H4 (cell line): Measurements from ENCODE around the gene SNX1.

- RAMPAGE, long total RNA: no peak
Observed at GRCh38 chr15:63196905-63197537, 7.6 kb downstream of the RAB8B start.

DNA sequence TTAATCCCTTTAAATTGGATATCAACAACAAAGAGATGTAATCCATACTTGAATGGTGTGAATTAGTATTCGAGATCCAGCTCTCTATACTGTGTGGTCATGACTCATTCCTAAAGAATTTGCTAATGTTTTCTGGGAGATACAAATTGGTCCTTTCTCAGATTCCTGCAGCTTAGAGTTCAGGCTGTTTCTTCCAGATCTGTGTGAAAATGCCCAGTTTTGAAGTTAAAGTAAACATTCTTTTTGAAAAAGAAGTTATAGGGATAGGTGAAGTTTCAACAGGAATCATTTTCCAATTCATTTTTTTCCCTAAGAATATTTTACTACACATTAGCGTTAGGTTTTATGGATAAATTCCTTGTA lies 20.7 kb upstream of the APH1B start:
- RAMPAGE, long total RNA: no peak

DNA sequence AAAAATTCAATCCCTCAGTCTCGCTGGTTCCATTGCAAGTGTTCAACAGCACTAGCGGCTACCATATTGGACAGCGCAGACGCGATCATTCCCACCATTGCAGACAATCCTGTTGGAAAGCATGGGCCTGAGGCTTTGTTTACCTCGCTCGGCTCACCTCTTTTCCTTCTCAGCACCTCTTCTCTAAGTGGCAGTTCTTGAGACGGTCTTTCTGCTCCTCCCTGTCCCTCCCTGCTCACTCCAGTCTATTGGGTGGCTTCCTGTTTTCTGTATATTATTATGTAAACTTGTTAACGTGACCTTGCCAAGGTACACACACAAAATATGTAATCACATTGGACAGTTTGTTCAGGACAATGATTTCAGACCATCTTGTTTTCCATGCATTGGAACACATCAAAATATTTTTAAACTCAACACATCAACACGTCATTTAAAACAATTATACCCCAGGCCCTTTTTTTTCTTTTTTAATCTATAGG lies 21.9 kb upstream of the CA12 start:
- RAMPAGE, long total RNA: no peak

DNA sequence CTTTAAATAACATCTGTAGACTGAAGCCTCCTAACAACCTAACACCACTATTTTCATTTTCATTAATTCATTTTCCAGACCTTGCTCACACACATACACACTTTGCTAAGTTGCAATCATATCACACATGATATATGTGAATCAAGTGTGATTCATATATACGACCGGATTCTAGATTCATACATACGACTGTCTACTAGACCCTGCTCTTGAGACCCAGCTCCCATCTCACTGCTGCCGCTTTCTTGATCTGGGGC lies 51.3 kb upstream of the CA12 start:
- RAMPAGE, long total RNA: no peak

GRCh38 chr15:63501225-63501848 lies 3.1 kb upstream of the USP3 start:
- RAMPAGE, long total RNA: no peak

- RAMPAGE, long total RNA: no peak
Observed at GRCh38 chr15:63509175-63509528, 4.8 kb downstream of the USP3 start.

- RAMPAGE, long total RNA: no peak
Observed at GRCh38 chr15:63756487-63756773, 77.3 kb downstream of the HERC1 start.

DNA sequence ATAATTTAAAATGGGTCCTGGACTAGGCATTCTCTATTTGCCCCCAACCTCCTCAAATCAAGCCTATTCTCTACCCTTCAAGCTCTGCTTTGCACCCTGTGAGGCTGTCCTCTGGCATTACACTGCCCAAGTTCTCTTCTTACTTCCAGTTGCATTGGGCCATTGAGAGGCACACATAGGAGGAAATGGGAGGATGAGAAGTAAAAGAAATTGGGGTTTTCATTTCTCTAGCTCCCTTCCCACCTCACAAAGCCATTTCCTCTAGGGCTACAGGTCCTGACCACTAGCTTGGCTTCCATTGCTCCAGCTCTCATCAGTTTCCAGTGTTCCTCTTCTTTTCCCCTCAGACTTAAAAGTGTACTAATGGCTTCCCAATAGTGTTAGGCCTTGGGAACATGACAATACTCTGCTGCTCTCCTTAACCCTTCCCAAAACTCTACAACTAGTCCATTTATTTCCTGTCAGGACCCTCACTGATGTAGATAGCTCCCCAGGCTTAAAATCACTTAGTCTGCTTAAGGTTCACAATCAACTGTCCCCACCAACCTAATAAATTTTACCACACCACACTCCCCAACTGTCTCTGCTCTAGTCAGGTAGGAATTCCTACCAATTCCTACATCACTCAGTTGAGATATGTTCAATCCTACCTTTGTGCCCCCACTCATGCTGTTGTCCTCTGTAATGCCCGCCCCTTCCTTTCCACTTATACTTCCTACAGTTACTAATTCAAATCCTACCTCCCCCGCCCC lies 26.4 kb downstream of the HERC1 start:
- RAMPAGE, long total RNA: no peak

DNA sequence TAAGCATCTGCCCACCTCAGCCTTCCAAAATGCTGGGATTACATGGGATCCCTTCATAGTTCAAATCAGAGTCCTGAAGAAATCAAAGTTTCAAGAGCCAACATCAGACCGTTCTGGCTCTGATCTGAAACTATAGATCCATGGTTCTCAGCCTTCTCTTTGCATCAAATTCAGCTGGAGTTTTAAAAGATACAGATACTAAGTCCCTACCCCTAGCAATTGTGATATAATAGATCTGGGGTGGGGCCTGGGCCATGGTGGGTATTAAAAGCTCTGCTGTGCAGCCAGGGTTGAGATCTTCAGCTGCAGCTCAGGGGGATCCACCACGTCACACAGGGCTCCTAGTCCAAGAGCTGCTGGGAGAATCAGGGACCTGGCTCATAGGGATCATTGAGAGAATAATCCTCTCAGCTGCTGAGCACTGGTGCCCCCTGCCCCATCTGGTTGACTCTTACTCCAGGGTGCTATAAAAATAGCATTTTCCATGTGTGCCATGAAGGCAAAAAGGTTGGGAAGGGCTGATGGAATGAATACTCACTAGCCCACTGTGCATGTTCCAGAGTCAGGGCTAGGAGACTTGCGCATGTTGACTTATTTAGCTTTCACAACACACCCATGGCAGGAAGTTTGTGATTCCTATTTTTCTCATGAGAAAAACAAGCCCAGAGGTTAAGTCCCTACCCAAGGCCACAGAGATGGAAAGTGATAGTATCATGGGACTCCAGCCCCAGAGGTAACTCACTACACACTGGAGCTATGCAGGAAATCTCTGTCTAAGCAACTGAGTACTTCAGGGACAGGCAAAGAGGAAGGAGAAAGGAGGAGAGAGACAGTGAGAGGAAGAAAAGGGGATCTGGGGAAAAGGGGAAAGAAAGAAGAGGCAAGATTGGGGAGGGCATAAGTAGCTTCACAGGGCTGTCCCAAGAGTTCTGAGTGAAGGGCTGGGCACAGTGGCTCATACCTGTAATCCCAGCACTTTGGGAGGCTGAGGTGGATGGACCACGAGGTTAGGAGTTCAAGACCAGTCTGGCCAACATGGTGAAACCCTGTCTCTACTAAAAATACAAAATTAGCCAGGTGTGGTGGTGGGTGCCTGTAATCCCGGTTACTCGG lies 94.6 kb upstream of the HERC1 start:
- RAMPAGE, long total RNA: no peak

- RAMPAGE, long total RNA: no peak
Observed at GRCh38 chr15:64010616-64011243, 35.6 kb downstream of the DAPK2 start.

- RAMPAGE, long total RNA: no peak
Observed at GRCh38 chr15:64013643-64014095, 32.6 kb downstream of the DAPK2 start.

- RAMPAGE, long total RNA: no peak
Observed at GRCh38 chr15:64095621-64096229, at the start of gene SNX1. SNX1 (plus strand) TSS chr15:64095982.

GRCh38 chr15:64560320-64560869 lies 100.0 kb downstream of the ZNF609 start:
- RAMPAGE, long total RNA: no peak

- RAMPAGE, long total RNA: no peak
Observed at GRCh38 chr15:64596988-64597914, 136.9 kb downstream of the ZNF609 start.

GRCh38 chr15:64634467-64635041 lies 140.8 kb downstream of the RBPMS2 start:
- RAMPAGE, long total RNA: no peak

GRCh38 chr15:64651568-64651919 lies 123.8 kb downstream of the RBPMS2 start:
- RAMPAGE, long total RNA: no peak

DNA sequence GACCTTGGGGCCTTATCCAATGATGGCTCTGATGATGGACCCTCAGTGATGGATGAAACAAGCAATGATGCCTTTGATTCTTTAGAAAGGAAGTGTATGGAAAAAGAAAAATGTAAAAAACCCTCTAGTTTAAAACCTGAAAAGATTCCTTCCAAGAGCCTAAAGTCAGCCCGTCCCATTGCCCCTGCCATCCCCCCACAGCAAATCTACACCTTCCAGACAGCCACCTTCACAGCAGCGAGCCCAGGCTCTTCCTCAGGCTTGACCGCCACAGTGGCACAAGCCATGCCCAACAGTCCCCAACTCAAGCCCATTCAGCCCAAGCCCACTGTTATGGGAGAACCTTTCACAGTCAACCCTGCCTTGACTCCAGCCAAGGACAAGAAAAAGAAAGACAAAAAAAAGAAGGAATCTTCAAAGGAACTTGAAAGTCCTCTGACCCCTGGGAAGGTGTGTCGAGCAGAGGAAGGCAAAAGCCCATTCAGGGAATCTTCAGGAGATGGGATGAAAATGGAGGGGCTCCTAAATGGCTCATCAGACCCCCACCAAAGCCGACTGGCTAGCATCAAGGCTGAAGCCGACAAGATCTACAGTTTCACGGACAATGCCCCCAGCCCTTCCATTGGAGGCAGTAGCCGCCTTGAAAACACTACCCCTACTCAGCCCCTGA lies 100.6 kb downstream of the RBPMS2 start:
- RAMPAGE, long total RNA: no peak

- RAMPAGE, long total RNA: no peak
Observed at GRCh38 chr15:64675712-64676276, 99.6 kb downstream of the RBPMS2 start.

DNA sequence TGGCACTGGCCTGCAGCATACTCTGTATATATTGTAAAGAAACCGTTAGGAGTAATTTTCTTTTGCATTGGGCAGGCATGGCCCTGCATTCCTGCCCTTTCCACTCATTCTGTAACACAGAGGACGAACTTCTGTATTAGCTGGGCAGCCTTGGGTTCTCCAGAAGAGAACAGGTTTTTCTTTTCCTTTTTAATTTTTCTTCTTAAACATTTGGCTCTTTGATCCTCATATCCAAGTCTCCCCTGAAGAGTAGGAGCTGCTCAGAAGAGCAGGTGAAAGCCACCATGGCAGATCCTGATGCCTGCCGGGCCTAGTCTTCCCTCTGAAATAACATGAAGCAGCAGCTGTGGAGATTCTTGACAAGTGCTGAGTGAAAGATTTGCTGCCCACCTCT lies 91.6 kb downstream of the RBPMS2 start:
- RAMPAGE, long total RNA: no peak

GRCh38 chr15:64740223-64741478 lies 34.7 kb downstream of the RBPMS2 start:
- RAMPAGE, long total RNA: no peak